ENCODE measurements around a stretch of chr2.

DNA sequence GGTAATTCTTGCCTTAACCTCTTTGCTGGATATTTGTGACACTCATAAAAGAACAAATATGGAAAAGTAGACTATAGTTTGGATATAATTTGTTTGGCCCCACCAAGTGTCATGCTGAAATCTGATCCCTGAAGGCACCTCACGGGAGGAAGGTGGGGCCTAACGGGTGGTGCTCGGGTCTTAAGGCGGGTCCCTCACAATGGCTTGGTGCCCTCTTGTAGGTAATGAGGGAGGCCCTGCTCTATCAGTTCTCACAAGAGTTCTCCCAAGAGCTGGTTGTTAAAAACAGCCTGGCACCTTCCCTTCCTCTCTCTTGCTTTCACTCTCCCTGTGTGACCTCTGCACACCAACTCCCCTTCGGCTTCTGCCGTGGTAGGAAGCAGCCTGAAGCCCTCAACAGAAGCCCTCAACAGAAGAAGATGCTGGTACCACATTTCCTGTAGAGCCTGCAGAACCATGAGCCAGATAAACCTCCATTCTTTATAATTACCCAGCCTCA lies 37.3 kb downstream of the ARL4C start:
- RRBS, result no CpG with 5 or more reads among the region's 6 CpGs

- RRBS, result no CpG with 5 or more reads among the region's 15 CpGs
These were observed 7.8 kb downstream of the ARL4C start for GRCh38 chr2:234488875-234489648.

GRCh38 chr2:234494760-234495804 lies 1.8 kb downstream of the ARL4C start:
- RRBS, result no CpG with 5 or more reads among the region's 25 CpGs

GRCh38 chr2:234769734-234770423 lies 181.9 kb upstream of the SH3BP4 start:
- RRBS, result no CpG with 5 or more reads among the region's 9 CpGs

GRCh38 chr2:234873509-234874191 lies 78.2 kb upstream of the SH3BP4 start:
- RRBS, result no CpG with 5 or more reads among the region's 10 CpGs

DNA sequence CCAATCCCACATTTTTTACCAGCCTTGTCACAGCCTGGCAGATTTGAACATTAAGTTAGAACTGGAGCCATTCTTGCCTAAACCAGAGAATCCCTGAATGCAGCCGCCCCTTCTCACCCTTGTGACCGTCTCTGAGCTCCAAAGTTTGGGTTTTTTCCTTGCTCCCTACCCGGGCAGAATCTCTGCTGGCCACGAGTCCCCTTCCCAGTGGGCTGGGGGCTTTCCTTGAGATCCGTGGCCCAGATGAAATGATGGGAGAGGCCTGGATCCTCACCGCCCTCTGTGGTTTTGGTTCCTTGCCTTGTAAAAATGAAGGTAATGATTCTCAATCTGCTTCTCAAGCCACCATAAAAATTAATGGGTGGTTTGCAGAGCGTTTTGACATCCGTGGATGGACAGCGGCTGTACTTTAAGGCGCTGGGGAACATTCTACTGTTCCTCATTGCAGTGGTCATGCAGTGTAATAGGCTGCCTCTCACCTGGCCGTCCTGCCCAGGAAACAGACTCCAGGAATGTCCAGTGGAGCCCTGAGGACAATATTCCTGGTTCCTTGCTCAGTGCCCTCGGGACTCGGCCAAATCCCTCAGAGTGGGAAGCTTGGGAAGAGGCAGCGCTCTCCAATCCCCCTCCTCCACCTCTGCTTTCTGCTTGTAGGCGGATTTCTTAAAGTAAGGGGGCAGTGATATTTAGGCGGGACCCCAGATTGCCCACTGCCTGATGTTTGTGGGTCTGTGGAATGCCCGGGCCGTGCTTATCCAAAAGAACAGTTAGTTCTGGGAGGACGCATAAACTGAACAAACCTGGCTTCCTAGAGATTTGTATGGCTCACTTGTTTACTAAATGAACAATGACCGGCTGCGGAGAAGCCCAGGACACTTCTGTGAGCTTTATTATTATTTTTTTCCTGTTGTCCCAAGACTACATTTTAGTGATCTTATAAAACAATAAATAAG lies 1.7 kb downstream of the SH3BP4 start:
- RRBS, result no CpG with 5 or more reads among the region's 21 CpGs

- RRBS, result 23% methylated on average over 2 of the region's 9 CpGs
These were observed 2.7 kb downstream of the SH3BP4 start for GRCh38 chr2:234954429-234955103.

- RRBS, result no CpG with 5 or more reads among the region's 8 CpGs
These were observed 25.8 kb downstream of the SH3BP4 start for GRCh38 chr2:234977681-234977947.

DNA sequence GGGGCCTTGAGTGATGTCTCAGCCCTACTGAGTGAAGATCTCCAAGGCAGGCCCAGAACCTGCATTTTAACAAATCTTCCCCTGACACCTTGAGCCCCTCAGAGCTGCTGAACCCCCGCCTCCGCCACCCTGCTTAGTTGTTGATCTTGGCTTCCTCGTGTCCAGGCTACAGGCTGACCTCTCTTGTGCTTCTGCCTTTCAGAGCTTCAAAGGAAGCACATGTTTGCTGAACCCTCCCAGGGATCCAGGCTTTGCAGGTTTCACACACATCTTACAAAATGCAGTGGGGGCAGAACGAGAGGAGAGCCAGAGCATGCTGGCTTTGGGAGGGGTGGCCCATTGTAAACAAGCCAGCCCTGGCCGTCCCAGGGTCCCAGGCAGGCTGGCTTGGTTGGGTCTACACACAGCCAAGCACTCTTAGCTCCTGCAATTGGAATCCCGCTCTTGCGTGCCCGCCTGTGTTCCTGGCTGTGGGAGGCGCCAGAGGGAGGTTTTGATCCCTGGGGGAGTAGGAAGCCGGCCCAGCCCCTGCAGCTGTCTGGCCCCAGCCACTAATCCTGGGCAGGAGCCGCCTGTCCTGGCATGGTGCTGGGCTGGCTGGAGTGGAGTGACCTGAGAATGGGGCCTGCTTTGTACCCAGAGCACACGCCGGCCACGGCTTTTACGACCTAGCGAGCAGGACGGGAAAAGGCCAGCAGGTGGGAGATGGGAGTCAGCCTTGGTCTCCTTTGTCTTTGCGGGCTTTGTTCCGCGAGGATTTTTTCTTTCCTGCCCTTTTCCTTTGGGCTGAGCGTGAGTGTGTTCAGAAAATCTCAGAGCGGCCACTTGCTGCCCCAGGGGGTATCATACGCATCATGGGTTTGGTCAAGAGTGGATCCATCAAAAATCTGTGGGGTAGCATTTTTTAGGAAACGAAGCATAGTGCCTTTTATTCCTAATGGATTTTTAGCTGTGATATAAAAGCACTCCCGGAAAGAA lies 54.0 kb downstream of the SH3BP4 start:
- RRBS, result no CpG with 5 or more reads among the region's 25 CpGs

- RRBS, result no CpG with 5 or more reads among the region's 23 CpGs
These were observed 90.1 kb downstream of the SH3BP4 start for GRCh38 chr2:235041799-235042466.

GRCh38 chr2:235087847-235089116 lies 136.5 kb downstream of the SH3BP4 start:
- RRBS, result 13% methylated on average over 3 of the region's 28 CpGs

GRCh38 chr2:235495821-235496981 lies 2.4 kb downstream of the AGAP1 start:
- RRBS, result no CpG with 5 or more reads among the region's 19 CpGs

DNA sequence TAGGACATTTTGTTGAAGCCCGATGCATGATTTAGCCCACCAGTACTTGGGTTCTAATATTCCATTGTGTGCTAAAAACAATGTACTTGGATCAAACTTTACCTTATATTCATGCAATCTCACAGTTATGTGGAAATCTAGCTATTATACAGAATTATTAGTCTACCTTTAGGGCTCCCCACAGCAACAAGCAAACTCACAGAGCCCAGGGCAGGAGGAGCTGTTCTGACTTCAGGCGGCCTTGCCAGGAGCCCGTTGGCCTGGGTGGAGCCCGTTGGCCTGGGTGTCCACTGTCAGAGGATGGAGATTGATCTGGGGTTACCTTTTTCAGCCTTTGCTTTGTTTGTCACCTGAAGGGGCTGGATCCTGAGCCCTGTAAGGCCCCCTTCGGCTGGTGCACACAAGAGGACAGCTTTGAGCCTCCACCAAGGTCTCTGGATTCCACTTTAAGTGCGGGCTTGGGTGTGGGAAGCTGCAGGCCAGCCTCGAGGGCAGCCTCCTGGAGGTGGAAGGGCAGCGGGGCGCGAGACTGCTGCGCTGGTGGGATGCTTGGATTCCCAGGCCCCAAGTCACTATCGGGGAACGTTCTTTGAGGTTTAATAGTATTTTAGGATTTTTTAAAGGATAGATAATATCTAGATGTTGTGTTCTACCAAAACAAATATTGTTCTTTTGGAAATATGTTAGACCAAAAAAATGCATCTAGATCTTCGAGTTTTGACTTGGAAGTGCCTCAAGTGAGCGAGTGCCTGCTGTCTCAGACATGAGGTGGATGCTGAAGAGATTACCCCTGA lies 113.6 kb downstream of the AGAP1 start:
- RRBS, result no CpG with 5 or more reads among the region's 15 CpGs

GRCh38 chr2:235908530-235909198 lies 259.5 kb downstream of the GBX2 start:
- RRBS, result no CpG with 5 or more reads among the region's 7 CpGs

DNA sequence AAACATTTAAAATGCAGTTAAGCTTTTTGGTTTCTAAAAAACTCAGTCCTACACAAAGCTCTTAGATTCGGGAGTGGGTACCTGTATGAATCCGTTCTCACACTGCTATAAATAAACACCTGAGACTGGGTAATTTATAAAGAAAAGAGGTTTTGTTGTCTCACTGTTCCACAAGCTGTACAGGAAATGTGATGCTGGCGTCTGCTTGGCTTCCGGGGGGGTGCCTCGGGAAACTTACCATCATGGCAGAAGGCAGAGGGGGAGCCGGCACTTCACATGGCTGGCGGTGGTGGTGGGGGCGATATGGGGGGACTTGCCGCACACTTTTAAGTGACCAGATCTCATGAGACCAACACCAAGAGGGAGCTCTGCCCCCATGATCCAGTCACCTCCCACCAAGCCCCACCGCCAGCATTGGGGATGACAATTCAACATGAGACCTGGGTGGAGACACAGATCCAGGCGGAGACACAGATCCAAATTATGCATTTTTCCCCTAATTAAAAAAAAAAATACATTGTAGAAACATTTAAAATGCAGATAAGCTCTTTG lies 222.5 kb downstream of the GBX2 start:
- RRBS, result no CpG with 5 or more reads among the region's 11 CpGs

GRCh38 chr2:236001352-236001958 lies 166.7 kb downstream of the GBX2 start:
- RRBS, result no CpG with 5 or more reads among the region's 16 CpGs

- RRBS, result no CpG with 5 or more reads among the region's 12 CpGs
These were observed 27.7 kb downstream of the ASB18 start for GRCh38 chr2:236236554-236236885.

DNA sequence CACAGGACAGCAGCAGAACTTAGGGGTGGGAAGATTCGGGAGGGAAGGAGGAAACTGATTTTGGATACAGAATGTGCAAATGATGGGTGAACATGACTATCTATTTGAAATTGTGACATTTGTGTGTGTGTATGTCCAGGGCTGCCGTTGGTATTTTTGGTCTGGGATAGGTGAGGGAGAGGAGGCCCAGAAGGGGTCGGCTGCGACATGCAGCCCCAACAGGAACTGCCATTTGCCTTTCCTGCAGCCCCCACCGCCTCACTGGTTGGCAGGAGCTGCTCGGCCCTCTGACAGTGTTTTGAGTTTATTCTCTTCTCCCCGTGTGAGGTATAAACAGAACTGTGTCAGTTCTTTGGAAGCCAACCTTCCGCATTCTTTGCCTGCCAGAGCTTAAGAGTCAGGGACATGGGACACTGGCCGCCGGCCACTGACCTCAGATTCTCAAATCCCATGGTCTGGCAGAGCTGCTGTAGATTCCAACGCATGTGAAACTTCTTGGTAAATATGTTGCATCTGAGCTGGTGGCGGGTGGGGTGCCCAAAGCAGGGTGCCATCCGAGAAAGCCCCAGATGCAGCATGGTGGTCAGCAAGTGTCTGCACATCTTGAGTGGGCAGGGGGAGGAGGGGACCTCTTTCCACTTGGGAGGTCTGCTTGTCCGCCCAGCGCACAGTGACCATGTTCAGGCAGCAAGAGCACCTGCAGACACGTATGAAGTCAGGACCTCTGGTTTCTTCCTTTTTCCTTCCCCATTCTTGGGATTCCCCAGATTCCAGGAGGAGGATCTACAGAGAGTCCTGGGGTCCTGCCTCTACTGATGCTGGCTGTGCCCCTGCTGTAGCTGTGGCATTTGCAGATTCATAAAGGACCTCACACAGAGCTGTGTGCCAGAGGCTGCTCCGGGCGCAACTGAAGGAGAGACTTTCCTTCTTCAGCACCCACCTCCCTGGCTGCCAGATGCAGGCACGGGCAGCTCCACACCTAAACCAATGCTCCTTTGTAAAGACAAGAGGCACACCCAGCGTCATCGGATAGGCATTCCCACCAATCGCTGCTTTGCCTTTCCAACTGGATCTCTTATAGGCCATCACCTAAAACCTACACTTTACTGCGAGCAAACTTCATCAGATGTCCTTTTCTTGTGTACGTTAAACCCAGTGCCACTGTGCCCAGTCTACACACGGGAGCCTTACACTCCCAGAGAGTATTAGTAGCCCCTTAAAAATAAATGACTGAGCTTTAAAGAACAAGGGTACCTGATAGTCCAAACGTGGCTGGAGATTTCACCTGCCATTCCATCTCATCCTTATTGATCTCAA lies 23.7 kb downstream of the ASB18 start:
- RRBS, result no CpG with 5 or more reads among the region's 26 CpGs

GRCh38 chr2:236242105-236242338 lies 22.2 kb downstream of the ASB18 start:
- RRBS, result no CpG with 5 or more reads among the region's 4 CpGs

DNA sequence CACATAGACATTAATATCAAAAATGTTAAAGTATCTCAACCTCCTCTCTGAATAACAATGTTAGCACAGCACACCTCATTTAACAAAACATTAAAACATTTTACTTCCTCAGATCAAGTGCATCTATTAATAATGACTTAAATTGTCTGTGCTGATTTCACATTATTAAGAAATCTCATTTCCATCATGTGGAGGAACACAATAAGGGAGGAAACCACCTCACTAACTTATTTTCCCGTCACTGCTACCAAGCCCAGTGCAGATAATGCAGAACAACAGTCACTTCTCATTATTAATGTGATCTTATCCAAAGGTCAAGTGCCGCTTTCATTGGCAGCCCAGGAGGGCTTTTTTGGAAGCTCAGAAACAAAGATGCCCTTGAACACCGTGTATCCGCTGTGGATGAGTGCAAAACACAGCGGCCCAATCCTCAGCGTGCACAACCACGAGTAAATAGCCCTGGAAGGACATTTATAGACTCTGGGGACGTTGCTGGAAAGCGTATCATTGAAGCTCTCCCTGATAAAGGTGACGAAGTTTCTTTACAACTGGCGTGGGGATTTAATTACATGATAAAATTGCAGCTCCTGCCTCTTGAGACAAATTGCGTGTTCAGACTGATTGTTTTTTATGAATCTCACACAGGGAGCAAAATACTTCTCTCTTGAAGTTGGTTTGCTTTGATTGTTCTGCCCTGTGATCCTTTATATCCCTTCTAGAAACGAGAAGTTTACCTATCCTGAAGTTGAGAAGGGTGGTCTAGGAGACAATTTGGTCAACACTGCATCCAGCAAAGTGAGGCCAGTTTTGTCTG lies 13.2 kb downstream of the ASB18 start:
- RRBS, result no CpG with 5 or more reads among the region's 13 CpGs

Data from renal cortical epithelial cell (primary cell).